ENCODE results near the genes CCP110, METTL9 and UQCRC2.

- RAMPAGE, long total RNA: start-site peak on the plus strand at chr16:19523883-19523956, 609 and 316 reads in 2 replicates
- RRBS: 1% methylated on average over 10 of the region's 56 CpGs
PRO-cap:
- standard: unidirectional peak, plus-strand start at chr16:19523958; unidirectional peak, plus-strand start at chr16:19524286
- CoPRO, capped RNA only, 2 experiments: peak in 2 of 2 experiments; most common plus-strand start chr16:19523958 (in 2); most common minus-strand start chr16:19523765 (in 1)
- CoPRO, capped and uncapped RNA, 2 experiments: peak in 2 of 2 experiments; most common plus-strand start chr16:19523958 (in 2); most common minus-strand start chr16:19523790 (in 1)
- CoPRO, uncapped RNA only, 2 experiments: no peak in any of the 2 experiments
CAGE:
- cytosol, long polyA plus RNA: start-site peak on the plus strand at chr16:19523912-19523956, 73 and 67 reads in 2 replicates
- long polyA plus RNA: start-site peak on the plus strand at chr16:19523877-19523949, 93 and 159 reads in 2 replicates
- nucleolus, long total RNA: no peak
- nucleus, long polyA plus RNA: start-site peak on the plus strand at chr16:19523877-19523944, 118 and 221 reads in 2 replicates
Observed at GRCh38 chr16:19523614-19524456, at the start of gene CCP110. CCP110 (plus strand) TSS chr16:19523942.

- RAMPAGE, long total RNA: no peak
- RRBS: no CpG with 5 or more reads among the region's 13 CpGs
PRO-cap:
- standard: no peak
- CoPRO, capped RNA only, 2 experiments: no peak in any of the 2 experiments
- CoPRO, capped and uncapped RNA, 2 experiments: no peak in any of the 2 experiments
- CoPRO, uncapped RNA only, 2 experiments: no peak in any of the 2 experiments
CAGE:
- cytosol, long polyA plus RNA: no peak
- long polyA plus RNA: no peak
- nucleolus, long total RNA: no peak
- nucleus, long polyA plus RNA: no peak
Observed at GRCh38 chr16:19753701-19755008, 36.1 kb downstream of the IQCK start.

- RAMPAGE, long total RNA: no peak
- RRBS: no CpG with 5 or more reads among the region's 5 CpGs
PRO-cap:
- standard: no peak
- CoPRO, capped RNA only, 2 experiments: no peak in any of the 2 experiments
- CoPRO, capped and uncapped RNA, 2 experiments: no peak in any of the 2 experiments
- CoPRO, uncapped RNA only, 2 experiments: no peak in any of the 2 experiments
CAGE:
- cytosol, long polyA plus RNA: no peak
- long polyA plus RNA: no peak
- nucleolus, long total RNA: no peak
- nucleus, long polyA plus RNA: no peak
Observed at GRCh38 chr16:20409700-20410031, 332 bp downstream of the ACSM5 start.

- RAMPAGE, long total RNA: no peak
- RRBS: no CpG with 5 or more reads among the region's 3 CpGs
PRO-cap:
- standard: no peak
- CoPRO, capped RNA only, 2 experiments: no peak in any of the 2 experiments
- CoPRO, capped and uncapped RNA, 2 experiments: no peak in any of the 2 experiments
- CoPRO, uncapped RNA only, 2 experiments: no peak in any of the 2 experiments
CAGE:
- cytosol, long polyA plus RNA: no peak
- long polyA plus RNA: no peak
- nucleolus, long total RNA: no peak
- nucleus, long polyA plus RNA: no peak
Observed at GRCh38 chr16:20574554-20574943, 1.6 kb downstream of the ACSM2B start.

- RAMPAGE, long total RNA: no peak
- RRBS: no CpG with 5 or more reads among the region's 2 CpGs
PRO-cap:
- standard: no peak
- CoPRO, capped RNA only, 2 experiments: no peak in any of the 2 experiments
- CoPRO, capped and uncapped RNA, 2 experiments: no peak in any of the 2 experiments
- CoPRO, uncapped RNA only, 2 experiments: no peak in any of the 2 experiments
CAGE:
- cytosol, long polyA plus RNA: no peak
- long polyA plus RNA: no peak
- nucleolus, long total RNA: no peak
- nucleus, long polyA plus RNA: no peak
Observed at GRCh38 chr16:20598623-20599212, 22.6 kb upstream of the ACSM2B start.

GRCh38 chr16:20856713-20857497 is 43.3 kb downstream of the DCUN1D3 start:
- RAMPAGE, long total RNA: no peak
- RRBS: no CpG with 5 or more reads among the region's 4 CpGs
PRO-cap:
- standard: no peak
- CoPRO, capped RNA only, 2 experiments: no peak in any of the 2 experiments
- CoPRO, capped and uncapped RNA, 2 experiments: no peak in any of the 2 experiments
- CoPRO, uncapped RNA only, 2 experiments: no peak in any of the 2 experiments
CAGE:
- cytosol, long polyA plus RNA: no peak
- long polyA plus RNA: no peak
- nucleolus, long total RNA: no peak
- nucleus, long polyA plus RNA: no peak

GRCh38 chr16:20878829-20879113 is 21.4 kb downstream of the DCUN1D3 start:
- RAMPAGE, long total RNA: no peak
- RRBS: no CpG with 5 or more reads among the region's 5 CpGs
PRO-cap:
- standard: no peak
- CoPRO, capped RNA only, 2 experiments: no peak in any of the 2 experiments
- CoPRO, capped and uncapped RNA, 2 experiments: no peak in any of the 2 experiments
- CoPRO, uncapped RNA only, 2 experiments: no peak in any of the 2 experiments
CAGE:
- cytosol, long polyA plus RNA: no peak
- long polyA plus RNA: no peak
- nucleolus, long total RNA: no peak
- nucleus, long polyA plus RNA: no peak

GRCh38 chr16:21161135-21161518 is 2.7 kb downstream of the LDAF1 start:
- RAMPAGE, long total RNA: no peak
- RRBS: no CpG with 5 or more reads among the region's 1 CpG
PRO-cap:
- standard: no peak
- CoPRO, capped RNA only, 2 experiments: no peak in any of the 2 experiments
- CoPRO, capped and uncapped RNA, 2 experiments: no peak in any of the 2 experiments
- CoPRO, uncapped RNA only, 2 experiments: no peak in any of the 2 experiments
CAGE:
- cytosol, long polyA plus RNA: no peak
- long polyA plus RNA: no peak
- nucleolus, long total RNA: no peak
- nucleus, long polyA plus RNA: no peak

- RAMPAGE, long total RNA: no peak
- RRBS: no CpG with 5 or more reads among the region's 16 CpGs
PRO-cap:
- standard: no peak
- CoPRO, capped RNA only, 2 experiments: no peak in any of the 2 experiments
- CoPRO, capped and uncapped RNA, 2 experiments: no peak in any of the 2 experiments
- CoPRO, uncapped RNA only, 2 experiments: no peak in any of the 2 experiments
CAGE:
- cytosol, long polyA plus RNA: no peak
- long polyA plus RNA: no peak
- nucleolus, long total RNA: no peak
- nucleus, long polyA plus RNA: no peak
Observed at GRCh38 chr16:21359932-21360465, 81.9 kb upstream of the CRYM start.

- RAMPAGE, long total RNA: no peak
- RRBS: no CpG with 5 or more reads among the region's 25 CpGs
PRO-cap:
- standard: no peak
- CoPRO, capped RNA only, 2 experiments: no peak in any of the 2 experiments
- CoPRO, capped and uncapped RNA, 2 experiments: no peak in any of the 2 experiments
- CoPRO, uncapped RNA only, 2 experiments: no peak in any of the 2 experiments
CAGE:
- cytosol, long polyA plus RNA: no peak
- long polyA plus RNA: no peak
- nucleolus, long total RNA: no peak
- nucleus, long polyA plus RNA: no peak
Observed at GRCh38 chr16:21519652-21520012, 79.7 kb upstream of the METTL9 start.

- RAMPAGE, long total RNA: no peak
- RRBS: no CpG with 5 or more reads among the region's 38 CpGs
PRO-cap:
- standard: unidirectional peak, plus-strand start at chr16:21555086
- CoPRO, capped RNA only, 2 experiments: no peak in any of the 2 experiments
- CoPRO, capped and uncapped RNA, 2 experiments: no peak in any of the 2 experiments
- CoPRO, uncapped RNA only, 2 experiments: no peak in any of the 2 experiments
CAGE:
- cytosol, long polyA plus RNA: no peak
- long polyA plus RNA: no peak
- nucleolus, long total RNA: no peak
- nucleus, long polyA plus RNA: no peak
Observed at GRCh38 chr16:21554574-21555361, 44.6 kb upstream of the METTL9 start.

DNA sequence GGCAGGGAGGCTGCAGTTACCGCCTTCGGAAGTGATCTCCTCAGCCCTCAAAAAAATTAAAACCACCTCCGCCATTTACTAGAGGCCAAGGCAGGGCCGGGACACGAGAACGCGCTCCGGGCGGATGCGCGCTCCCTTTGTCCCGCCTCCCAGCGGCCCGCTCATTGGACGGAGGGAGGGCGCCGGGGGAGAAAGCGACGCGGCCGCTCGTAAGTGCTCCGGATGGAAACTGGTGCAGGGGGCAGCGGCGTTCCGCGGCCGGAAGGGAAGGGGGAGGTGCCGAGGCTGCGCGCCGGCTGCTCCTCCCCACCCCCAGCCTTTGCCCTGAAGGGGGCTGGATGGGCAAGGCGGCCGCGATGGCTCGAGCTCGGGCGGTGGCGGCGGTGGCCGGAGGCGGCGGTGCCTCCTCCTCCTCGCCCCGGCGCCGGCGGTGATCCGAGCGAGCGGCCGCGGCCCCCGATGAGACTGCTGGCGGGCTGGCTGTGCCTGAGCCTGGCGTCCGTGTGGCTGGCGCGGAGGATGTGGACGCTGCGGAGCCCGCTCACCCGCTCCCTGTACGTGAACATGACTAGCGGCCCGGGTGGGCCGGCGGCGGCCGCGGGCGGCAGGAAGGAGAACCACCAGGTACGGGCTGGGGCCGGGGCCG is at the start of gene METTL9:
Gene METTL9, plus strand, starts transcription at position 303 of the 646 bp plus-strand sequence.
- RAMPAGE, long total RNA: no peak
- RRBS: 3% methylated on average over 32 of the region's 75 CpGs
PRO-cap:
- standard: bidirectional peak, plus-strand start at position 319 of the sequence, minus-strand start at position 111 of the sequence
- CoPRO, capped RNA only, 2 experiments: peak in 2 of 2 experiments; most common plus-strand start position 319 of the sequence (in 2); most common minus-strand start position 126 of the sequence (in 2)
- CoPRO, capped and uncapped RNA, 2 experiments: peak in 2 of 2 experiments; most common plus-strand start position 319 of the sequence (in 2); most common minus-strand start position 126 of the sequence (in 2)
- CoPRO, uncapped RNA only, 2 experiments: peak in 1 of 2 experiments; most common plus-strand start position 322 of the sequence (in 1); most common minus-strand start position 92 of the sequence (in 1)
CAGE:
- cytosol, long polyA plus RNA: start-site peak on the plus strand centred at position 303 of the sequence, 86 bp wide, 1,412 and 806 reads in 2 replicates
- long polyA plus RNA: start-site peak on the plus strand centred at position 295 of the sequence, 70 bp wide, 316 and 844 reads in 2 replicates
- nucleolus, long total RNA: no peak
- nucleus, long polyA plus RNA: start-site peak on the plus strand centred at position 300 of the sequence, 78 bp wide, 57 and 299 reads in 2 replicates

- RAMPAGE, long total RNA: no peak
- RRBS: no CpG with 5 or more reads among the region's 8 CpGs
PRO-cap:
- standard: no peak
- CoPRO, capped RNA only, 2 experiments: no peak in any of the 2 experiments
- CoPRO, capped and uncapped RNA, 2 experiments: no peak in any of the 2 experiments
- CoPRO, uncapped RNA only, 2 experiments: no peak in any of the 2 experiments
CAGE:
- cytosol, long polyA plus RNA: no peak
- long polyA plus RNA: no peak
- nucleolus, long total RNA: no peak
- nucleus, long polyA plus RNA: no peak
Observed at GRCh38 chr16:21626511-21627444, 25.6 kb downstream of the IGSF6 start.

GRCh38 chr16:21629514-21630023 is 22.8 kb downstream of the IGSF6 start:
- RAMPAGE, long total RNA: no peak
- RRBS: no CpG with 5 or more reads among the region's 12 CpGs
PRO-cap:
- standard: no peak
- CoPRO, capped RNA only, 2 experiments: no peak in any of the 2 experiments
- CoPRO, capped and uncapped RNA, 2 experiments: no peak in any of the 2 experiments
- CoPRO, uncapped RNA only, 2 experiments: no peak in any of the 2 experiments
CAGE:
- cytosol, long polyA plus RNA: no peak
- long polyA plus RNA: no peak
- nucleolus, long total RNA: no peak
- nucleus, long polyA plus RNA: no peak

- RAMPAGE, long total RNA: start-site peak on the plus strand at chr16:21953323-21953391, 766 and 360 reads in 2 replicates
- RRBS: 1% methylated on average over 7 of the region's 40 CpGs
PRO-cap:
- standard: bidirectional peak, plus-strand start at chr16:21953298, minus-strand start at chr16:21953005
- CoPRO, capped RNA only, 2 experiments: peak in 2 of 2 experiments; most common plus-strand start chr16:21953298 (in 2)
- CoPRO, capped and uncapped RNA, 2 experiments: peak in 2 of 2 experiments; most common plus-strand start chr16:21953298 (in 2)
- CoPRO, uncapped RNA only, 2 experiments: peak in 2 of 2 experiments; most common plus-strand start chr16:21953298 (in 2)
CAGE:
- cytosol, long polyA plus RNA: start-site peak on the plus strand at chr16:21953297-21953408, 3,794 and 3,661 reads in 2 replicates
- long polyA plus RNA: start-site peak on the plus strand at chr16:21953321-21953408, 2,599 and 2,460 reads in 2 replicates
- nucleolus, long total RNA: no peak
- nucleus, long polyA plus RNA: start-site peak on the plus strand at chr16:21953298-21953408, 3,737 and 2,641 reads in 2 replicates
Observed at GRCh38 chr16:21953169-21954228, at the start of gene UQCRC2. UQCRC2 (plus strand) TSS chr16:21953361.

DNA sequence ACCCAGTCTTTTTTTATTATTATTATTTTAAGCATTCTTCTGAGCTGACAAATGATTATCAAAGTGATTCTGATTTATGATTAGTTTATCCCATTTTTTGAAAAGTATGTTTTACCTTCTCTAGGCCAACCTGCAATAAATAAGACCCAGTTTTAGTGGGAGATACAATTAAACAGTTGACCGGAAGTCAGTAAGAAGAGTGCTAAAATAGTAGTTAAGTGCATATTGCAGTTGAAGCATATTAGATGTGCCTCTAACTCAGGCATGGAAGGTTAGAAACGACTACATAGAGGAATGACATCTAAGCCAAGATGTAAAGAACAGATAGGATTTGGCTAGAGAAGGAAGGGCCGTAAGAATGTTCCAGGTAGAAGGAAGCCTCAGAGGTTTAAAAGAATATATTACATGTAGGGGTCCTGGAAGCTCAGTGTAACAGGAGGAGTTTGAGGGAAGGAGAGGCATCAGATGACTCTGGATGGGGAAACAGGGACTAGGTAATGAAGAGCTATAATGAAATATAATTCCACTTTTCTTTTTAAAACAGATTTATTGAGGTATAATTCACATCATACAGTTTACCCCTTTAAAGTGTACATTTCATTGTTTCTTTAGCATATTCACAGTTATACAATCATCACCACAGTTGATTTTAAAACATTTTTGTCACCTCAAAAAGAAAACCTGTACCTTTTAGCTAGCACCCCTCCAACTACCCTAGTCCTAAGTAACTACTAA is 23.1 kb downstream of the MOSMO start:
- RAMPAGE, long total RNA: no peak
- RRBS: no CpG with 5 or more reads among the region's 3 CpGs
PRO-cap:
- standard: no peak
- CoPRO, capped RNA only, 2 experiments: no peak in any of the 2 experiments
- CoPRO, capped and uncapped RNA, 2 experiments: no peak in any of the 2 experiments
- CoPRO, uncapped RNA only, 2 experiments: no peak in any of the 2 experiments
CAGE:
- cytosol, long polyA plus RNA: no peak
- long polyA plus RNA: no peak
- nucleolus, long total RNA: no peak
- nucleus, long polyA plus RNA: no peak

GRCh38 chr16:22045691-22046298 is 37.9 kb downstream of the MOSMO start:
- RAMPAGE, long total RNA: no peak
- RRBS: no CpG with 5 or more reads among the region's 5 CpGs
PRO-cap:
- standard: no peak
- CoPRO, capped RNA only, 2 experiments: no peak in any of the 2 experiments
- CoPRO, capped and uncapped RNA, 2 experiments: no peak in any of the 2 experiments
- CoPRO, uncapped RNA only, 2 experiments: no peak in any of the 2 experiments
CAGE:
- cytosol, long polyA plus RNA: no peak
- long polyA plus RNA: no peak
- nucleolus, long total RNA: no peak
- nucleus, long polyA plus RNA: no peak

- RAMPAGE, long total RNA: no peak
- RRBS: no CpG with 5 or more reads among the region's 10 CpGs
PRO-cap:
- standard: no peak
- CoPRO, capped RNA only, 2 experiments: no peak in any of the 2 experiments
- CoPRO, capped and uncapped RNA, 2 experiments: no peak in any of the 2 experiments
- CoPRO, uncapped RNA only, 2 experiments: no peak in any of the 2 experiments
CAGE:
- cytosol, long polyA plus RNA: no peak
- long polyA plus RNA: no peak
- nucleolus, long total RNA: no peak
- nucleus, long polyA plus RNA: no peak
Observed at GRCh38 chr16:22220049-22220422, 14.0 kb downstream of the EEF2K start.

Data from K562 (cell line).